HT-29 (cell line): ENCODE results near the gene PGM2.

DNA sequence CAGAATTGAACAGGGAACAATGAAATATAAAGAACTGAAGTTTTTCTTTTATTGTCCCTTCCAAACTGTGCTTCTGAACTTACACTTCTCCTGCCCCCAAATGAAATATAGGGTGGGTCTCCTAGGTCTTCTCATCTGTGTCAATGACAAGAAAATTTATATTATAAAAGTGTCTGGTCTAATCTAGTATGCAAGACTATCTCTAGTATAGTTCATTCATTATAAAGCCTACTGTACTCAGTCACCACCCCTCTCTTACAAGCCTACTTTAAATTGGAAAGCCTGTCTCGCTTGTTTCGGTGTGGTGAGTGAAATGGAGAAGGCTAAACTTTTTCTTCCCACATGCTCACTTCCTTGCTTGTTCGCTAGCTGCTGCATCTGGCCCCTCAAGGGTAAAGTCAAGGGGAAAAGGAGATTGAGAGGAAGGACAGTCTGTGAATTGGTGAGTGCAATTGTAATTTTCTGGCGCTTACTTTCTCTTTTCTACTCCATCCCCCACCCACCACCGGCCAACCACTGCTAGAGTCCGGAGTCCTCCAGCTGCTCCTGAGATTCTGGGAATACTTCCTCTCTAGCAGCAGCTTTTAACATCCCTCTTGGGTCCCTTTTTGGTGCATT, 12.0 kb upstream of the ARAP2 start:
- RAMPAGE, long total RNA: no peak

DNA sequence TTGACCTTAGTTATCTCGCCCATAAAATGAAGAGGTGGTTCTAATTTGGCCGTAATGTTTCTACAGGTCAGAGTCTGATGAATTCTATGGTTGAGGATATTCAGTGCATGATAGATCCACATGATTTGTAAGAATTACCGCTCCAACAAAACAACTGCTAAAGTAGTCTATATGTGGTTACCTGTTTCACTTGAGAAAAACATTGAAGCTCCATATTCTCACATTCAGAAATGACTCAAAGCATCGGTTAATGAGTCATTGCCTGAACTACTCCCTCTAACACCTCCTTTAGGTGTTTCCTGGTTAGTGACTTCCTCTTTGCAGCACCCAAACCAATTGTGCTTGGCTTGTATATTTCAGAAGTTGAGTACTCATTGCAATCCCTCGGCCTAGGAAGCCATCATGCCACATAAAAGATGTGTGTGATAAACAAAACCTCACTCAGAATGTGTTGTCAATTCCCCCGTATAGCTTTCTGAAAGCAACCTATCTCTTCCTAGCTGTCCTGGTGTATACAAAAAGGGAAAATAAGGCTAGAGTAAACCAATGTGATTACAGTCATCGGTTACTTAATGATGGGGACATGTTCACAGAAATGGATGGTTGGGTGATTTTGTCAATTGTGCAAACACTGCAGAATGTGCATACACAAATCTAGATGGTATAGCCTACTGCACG, 4.8 kb downstream of the DTHD1 start:
- RAMPAGE, long total RNA: no peak

- RAMPAGE, long total RNA: no peak
Observed at GRCh38 chr4:36322723-36323474, 41.5 kb downstream of the DTHD1 start.

DNA sequence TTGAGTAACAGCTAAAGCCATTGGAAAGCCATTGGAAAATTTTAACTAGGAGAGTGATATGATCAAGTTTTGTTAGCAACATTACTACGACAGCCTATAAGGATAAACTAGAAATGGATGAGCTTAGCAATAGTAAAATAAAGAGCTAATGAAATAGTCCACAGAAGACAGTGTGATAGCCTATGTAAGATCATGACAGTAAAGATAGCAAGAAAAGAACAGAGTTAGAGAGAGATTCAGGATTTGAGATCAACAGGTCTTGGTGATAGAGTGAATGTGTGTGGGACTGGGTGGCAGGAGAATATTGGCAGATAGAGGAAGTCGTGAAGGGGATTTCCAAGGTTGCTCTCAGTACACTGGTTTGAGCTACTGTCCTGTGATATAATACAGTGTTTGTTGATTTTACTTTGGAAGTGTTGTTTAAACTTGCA, 44.0 kb downstream of the DTHD1 start:
- RAMPAGE, long total RNA: no peak

DNA sequence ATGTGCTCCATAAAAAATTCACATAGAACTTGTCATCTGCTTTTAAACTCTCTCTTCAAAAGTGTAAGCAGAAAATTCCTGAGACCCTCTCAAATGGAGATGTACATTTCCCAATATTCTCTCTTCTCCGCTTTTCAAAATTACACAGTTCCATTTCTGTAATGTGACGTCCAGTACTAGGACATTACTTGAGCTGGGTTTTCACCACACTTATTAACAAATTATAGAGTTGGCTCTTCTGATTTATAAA, 373.2 kb upstream of the NWD2 start:
- RAMPAGE, long total RNA: no peak

- RAMPAGE, long total RNA: no peak
Observed at GRCh38 chr4:37243745-37244304, 718 bp upstream of the NWD2 start.

GRCh38 chr4:37463484-37463894, 9.8 kb downstream of the C4orf19 start:
- RAMPAGE, long total RNA: no peak

GRCh38 chr4:37641758-37642257, 44.4 kb downstream of the RELL1 start:
- RAMPAGE, long total RNA: no peak

GRCh38 chr4:37675098-37675577, 11.0 kb downstream of the RELL1 start:
- RAMPAGE, long total RNA: no peak

DNA sequence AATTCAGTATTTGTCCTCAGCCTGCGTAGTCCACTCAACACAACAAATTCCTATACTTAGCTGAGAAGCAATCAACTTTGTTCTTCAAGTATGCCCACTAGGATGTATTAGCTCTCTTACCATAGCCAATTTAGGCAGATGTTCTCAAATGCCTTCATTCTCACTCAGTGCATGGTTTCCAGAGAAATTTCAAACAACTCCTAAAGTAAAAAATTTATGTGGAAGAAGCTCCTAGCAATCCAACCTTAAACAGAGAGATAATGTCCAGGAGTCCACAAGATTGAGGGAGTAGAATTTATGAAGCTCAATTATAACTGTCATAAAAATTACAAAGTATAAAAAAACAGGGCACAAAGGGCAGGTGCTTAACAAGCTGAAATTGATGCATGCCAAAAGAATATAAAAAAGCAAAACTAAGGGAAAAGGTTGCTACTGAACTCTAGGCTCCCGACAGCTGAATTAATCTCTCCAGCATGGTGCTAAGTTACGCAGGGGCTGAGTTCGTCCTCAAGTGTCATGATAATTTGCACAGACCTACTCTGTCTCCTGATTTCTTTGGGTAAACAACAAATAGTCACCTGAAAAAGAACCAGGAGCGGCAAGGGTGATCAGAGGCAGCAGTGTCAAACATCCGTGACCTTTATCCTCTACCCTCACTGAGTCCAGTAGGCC, 47.1 kb upstream of the RELL1 start:
- RAMPAGE, long total RNA: no peak

GRCh38 chr4:37826053-37826853, at the start of gene PGM2:
Gene PGM2 (plus strand): TSS chr4:37826686.
- RAMPAGE, long total RNA: start-site peak on the plus strand at chr4:37826704-37826723, 72 and 68 reads in 2 replicates

GRCh38 chr4:37885447-37885943, 5.4 kb upstream of the TBC1D1 start:
- RAMPAGE, long total RNA: no peak

GRCh38 chr4:38020486-38020932, 60.3 kb downstream of the PTTG2 start:
- RAMPAGE, long total RNA: no peak

GRCh38 chr4:38050929-38051485, 90.8 kb downstream of the PTTG2 start:
- RAMPAGE, long total RNA: no peak

GRCh38 chr4:38075313-38076099, 115.3 kb downstream of the PTTG2 start:
- RAMPAGE, long total RNA: no peak

DNA sequence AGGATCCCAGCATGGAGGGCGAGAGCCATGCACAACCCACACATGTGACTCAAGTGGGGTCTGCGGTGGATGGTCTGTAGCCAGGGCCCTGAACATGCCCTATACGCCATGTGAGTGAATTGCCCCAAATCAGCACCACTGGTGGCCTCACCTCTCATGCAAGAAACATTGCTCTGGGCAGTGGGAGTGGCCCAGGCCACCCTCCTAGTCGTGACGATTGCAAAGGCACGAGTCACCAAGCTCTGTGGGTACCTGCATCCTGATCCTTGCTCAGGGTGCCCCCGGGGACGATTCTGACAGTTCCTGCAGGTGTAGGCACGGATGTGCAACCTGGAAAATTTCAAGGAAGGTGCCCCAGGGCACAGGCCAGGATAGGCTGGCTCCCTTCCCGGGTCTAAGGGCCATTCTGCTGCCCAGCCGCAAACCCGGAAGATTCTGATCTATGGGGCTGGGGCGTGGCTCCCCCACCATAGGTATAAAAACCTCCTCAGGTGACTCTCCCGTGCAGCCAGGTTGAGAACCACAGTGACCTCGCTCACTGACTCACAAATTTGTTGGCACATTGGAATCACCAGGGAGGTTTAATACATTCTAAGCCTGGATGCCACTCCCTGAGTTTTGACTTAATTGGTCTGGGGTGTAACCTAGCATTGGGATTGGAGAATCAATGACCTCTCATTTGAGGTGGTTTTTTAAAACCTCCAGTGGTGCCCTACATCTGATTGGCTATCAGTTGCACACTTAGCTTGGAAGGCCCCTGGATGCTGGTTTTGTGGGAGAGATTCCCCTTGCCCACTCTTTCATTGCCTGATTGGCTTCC, 228.5 kb downstream of the PTTG2 start:
- RAMPAGE, long total RNA: no peak

GRCh38 chr4:38310345-38310609, 350.1 kb downstream of the PTTG2 start:
- RAMPAGE, long total RNA: no peak

DNA sequence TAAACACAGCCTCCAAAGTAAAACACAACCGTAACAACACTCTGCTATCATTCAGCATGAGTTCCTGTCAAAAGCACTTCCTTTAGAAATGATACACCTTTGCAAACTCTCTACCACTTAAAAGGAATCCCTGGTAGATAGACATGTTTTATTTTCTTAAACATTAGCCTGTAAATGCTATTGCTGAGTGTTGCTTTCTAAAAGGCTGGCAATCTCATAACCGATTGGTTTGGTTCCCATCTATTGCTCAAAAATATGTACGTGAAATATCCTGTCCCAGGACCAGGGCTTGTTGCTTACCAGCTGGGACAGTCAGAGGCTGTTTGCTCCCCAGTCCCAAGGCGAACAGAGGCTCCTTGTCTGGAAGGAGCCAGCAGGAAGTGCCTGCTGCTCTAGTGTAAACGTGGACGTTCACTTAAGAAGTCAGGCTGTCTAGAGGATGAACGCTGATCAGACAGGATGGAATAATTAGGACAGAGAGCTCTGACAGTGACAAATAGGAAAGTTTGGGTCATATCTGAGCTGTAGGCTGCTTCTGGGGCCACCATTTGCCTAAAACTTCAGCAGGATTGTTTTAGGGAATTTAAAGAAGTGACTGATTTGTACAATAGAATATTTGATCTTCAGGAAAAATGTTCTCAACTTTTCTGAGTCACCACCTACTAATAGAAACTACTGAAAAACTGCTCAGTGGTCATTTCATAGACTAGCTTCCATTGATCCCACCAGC, 173.8 kb upstream of the KLF3 start:
- RAMPAGE, long total RNA: no peak

DNA sequence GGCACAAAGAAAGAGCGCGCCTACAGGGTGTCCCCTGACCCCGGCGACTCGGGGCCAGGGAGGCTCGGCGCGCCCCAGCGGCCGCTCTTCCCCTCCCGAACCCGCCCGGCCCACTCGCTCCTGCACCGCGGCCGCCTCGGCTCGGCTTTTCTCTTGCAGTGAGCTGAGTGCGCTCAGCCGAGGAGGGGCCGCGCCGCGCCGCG, 759 bp upstream of the KLF3 start:
- RAMPAGE, long total RNA: no peak

DNA sequence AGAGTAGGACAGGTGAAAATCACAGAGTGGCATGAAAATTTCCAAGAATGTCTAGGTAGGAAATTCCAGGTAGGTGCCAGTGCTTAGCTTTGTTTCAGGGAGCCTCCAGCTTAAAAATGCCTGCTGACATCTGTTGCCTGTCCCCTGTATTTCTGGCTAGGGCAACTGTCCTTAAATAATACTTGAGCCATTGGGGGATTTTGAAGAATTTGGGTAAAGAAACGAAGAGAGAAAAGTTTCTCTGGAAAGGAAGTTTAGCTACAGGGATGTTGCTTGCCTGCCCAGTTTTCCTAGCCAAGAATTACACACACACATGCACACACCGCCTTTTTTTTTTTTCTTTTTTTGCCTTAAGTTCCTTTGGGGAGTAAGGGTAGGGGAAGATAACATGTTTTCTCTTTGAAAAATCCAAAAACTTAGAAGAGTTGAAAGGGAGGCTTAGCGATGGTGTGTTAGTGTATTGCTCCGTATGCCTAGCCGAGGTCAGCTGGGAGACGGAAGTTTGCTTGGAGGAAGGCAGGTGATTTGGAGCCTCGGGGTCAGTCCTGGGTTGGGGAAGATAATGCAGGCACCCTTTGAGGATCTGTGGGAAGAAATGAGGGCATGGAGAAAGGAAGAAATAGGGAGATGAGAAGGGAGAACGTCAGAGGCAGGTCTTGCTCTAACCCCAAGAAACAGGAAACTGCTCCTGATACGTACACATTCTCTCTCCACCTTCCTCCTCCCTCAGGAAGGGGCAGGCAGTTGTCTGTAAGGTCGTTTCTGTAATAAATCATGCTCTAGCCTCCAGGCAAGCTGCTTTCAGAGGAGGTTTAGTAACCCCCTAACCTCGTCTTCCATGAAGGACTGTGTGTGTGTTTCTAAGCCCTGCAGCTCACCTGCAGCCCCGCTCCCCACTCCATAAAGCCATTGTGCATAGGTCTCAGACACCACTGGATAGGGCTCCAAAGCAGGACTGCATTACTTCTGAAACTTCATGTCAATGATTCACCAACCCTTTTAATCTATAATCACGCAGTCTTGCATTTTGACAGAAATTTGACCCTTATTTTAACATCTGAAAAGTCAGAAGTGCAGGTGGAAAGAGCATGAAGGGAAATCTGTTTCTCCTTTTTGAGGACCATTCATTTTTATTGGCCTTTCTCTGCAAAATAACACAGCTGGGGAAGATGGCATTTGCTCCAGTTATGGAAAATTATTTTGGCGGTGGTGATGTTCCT, 10.5 kb downstream of the KLF3 start:
- RAMPAGE, long total RNA: no peak